Helper T cell (primary cell): ENCODE measurements around a stretch of chr2.

DNA sequence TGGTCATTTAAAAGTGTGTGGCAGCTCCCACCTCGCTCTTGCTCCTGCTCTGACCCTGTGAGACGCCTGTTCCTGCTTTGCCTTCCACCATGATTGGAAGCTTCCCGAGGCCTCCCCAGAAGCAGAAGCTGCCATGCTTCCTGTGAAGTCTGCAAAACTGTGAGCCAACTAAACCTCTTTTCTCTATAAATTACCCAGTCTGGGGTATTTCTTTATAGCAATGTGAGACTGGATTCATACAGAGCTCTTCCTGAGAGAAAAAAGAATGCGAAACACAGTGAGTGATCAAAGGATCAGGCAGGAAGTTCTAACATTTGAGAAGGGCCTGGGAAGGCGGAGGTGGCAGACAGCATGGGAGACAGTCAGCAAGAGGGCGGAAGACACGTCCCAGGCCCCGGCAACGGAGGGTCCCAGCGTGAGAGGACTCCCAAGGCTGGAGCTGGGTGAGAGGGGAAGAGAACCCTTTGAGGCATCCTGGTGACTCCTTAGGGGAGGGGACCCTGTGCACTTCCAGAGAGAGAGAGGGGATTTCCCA, 102.5 kb upstream of the FAM240C start:
- PRO-cap, 2 experiments, result peak in 1 of 2 experiments; most common plus-strand start position 345 of the sequence (in 1)

DNA sequence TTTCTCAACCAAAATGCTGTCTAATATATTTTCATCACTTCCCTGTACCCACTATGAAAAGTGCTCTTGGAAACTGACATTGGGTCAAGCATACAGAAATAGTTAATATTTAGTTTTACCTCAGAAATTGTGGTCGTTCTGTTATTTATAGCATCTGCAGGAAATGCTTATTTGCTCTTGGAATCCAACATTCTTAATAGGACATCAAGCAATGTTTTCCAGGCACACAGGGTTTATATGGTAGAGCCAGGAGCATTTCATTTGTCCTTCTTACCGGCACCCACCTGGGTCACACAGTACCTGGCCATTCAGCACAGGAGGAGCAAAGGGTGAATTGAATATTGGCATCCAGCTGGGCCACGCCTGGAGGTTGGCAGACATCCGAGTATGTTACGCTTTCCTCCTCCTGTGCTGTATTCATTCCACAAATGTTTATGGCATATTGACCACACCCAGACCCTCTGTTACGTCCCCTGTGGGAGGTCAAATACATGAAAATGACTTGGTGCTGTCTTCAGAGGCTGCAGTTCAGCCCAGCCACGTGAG, 175.3 kb upstream of the FAM240C start:
- PRO-cap, 2 experiments, result no peak in any of the 2 experiments

- PRO-cap, 2 experiments, result no peak in any of the 2 experiments
Measured at GRCh38 chr2:242080355-242080755, 180.1 kb upstream of the FAM240C start.

DNA sequence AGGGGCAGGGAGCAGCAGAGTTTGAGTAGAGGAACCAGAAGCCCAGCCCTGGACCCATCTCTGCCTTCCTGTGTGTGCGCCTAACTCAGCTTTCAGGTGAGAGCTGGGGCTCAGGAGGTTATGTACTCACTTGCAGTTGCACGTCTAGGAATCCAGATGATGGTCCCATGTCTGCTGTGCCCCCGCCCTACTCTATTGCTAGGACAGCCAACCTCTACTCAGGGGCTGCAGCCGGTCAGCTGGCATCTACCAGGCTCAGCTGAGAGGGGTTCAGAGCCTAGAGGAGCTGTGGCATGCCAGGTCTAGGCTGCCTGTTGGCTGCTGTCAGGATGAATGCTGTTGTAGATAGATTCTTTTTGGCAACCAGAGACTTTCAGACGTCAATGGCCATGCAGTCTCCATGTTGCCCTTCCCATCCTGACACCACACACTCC, 183.7 kb upstream of the FAM240C start:
- PRO-cap, 2 experiments, result no peak in any of the 2 experiments